Measurements from ENCODE around the genes ADARB2 and PITRM1.

DNA sequence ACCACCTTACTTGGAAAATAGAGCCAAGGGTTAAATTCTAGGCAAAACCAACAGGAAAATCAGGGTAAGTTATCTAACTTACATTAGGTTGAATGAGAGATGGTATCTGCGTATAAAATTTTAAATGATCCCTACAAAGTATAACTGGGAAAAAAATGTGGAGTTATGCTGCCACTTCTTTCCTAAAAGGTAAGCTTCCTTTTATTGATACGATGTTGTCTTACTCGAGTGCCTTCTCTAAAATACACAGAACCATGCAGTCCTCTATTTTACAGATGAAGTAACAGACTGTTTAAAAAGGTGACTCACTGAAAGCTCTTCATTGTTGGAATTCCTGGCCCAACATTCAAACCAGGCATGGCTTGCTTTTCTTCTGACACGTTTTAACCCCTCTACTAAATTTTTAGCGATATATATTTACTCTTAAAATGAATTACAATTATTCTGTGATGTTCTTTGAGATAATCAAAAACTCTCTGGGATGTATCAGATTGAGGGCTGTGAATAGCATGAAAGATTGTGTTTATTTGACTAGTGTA is 1.8 kb upstream of the ZMYND11 start:
- PRO-cap: unidirectional peak, plus-strand start at position 345 of the sequence; unidirectional peak, plus-strand start at position 349 of the sequence

DNA sequence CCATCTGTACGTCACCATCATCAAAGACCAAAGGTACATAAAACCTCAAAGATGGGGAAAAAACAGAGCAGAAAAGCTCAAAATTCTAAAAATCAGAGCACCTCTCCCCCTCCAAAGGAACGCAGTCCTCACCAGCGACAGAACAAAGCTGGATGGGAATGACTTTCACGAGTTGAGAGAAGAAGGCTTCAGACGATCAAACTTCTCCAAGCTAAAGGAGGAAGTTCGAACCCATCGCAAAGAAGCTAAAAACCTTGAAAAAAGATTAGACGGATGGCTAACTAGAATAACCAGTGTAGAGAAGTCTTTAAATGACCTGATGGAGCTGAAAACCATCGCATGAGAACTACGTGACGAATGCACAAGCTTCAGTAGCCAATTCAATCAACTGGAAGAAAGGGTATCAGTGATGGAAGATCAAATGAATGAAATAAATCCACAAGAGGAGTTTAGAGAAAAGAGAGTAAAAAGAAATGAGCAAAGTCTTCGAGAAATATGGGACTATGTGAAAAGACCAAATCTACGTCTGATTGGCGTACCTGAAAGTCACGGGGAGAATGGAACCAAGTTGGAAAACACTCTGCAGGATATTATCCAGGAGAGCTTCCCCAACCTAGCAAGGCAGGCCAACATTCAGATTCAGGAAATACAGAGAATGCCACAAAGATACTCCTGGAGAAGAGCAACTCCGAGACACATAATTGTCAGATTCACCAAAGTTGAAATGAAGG is 16.0 kb downstream of the ZMYND11 start:
- PRO-cap: no peak

DNA sequence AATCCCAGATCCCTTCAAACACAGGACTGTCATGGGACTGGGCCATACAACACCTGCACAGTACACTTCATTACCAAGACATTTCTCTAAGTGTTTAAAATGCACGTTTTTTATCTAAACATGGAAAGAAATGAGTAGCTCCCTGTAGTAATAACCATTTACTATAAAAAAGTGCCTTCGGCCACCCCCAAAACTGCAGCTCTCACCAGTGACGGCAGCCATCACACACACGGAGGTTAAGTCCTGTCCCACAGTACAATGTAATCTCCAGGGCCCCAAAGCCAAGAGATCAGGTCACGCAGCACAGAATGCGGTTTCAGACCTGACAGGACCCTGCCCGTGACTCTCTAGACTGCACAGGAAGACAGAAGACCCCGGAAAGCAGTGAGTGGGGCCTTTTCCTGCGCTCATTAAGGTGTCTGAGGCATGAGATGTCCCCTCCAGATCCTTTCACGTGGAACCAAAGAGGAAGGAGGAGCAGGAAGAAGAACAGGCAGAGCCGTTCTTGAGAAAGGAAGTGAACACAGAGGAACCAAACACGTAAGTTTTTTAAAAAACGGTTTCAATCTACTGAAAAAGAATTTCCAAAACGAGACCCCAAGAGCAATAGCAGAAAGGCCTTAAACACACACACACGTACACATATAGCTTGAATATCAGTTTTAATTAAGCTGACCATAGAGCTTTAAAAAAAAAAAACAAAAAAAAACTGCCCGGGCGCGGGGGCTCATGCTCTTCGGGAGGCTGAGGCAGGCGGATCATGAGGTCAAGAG is 125.7 kb downstream of the ZMYND11 start:
- PRO-cap: unidirectional peak, minus-strand start at position 349 of the sequence

GRCh38 chr10:317174-318013 is 182.1 kb downstream of the ZMYND11 start:
- PRO-cap: no peak

GRCh38 chr10:489953-490742 is 199.3 kb downstream of the DIP2C start:
- PRO-cap: no peak

- PRO-cap: no peak
Observed at GRCh38 chr10:526751-527410, 162.6 kb downstream of the DIP2C start.

GRCh38 chr10:561148-561688 is 128.2 kb downstream of the DIP2C start:
- PRO-cap: no peak

GRCh38 chr10:584349-584877 is 105.1 kb downstream of the DIP2C start:
- PRO-cap: no peak

DNA sequence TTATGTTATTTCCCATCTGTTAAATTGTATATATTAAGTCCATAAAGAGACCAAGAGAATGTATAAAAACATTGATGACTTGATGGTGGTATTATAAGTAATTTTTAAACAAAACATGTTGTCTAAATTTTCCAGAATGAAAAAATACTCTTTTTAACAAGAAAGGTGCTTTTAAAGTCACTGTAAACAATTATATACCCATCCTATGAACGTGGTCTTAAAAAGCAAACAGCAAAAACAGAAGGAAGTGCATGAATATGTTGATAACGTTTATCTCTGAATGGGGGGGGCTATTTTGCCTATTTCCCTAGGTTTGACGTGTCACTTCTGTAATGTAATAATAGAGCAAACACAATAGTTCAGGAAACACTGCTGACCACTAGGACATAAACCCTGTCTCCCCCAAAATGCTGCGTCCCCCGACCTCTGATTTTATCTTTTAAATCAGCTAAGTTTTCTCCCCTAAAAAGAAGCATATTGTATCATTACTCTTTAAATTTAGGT is 43.9 kb downstream of the DIP2C start:
- PRO-cap: no peak

- PRO-cap: no peak
Observed at GRCh38 chr10:652260-652688, 37.2 kb downstream of the DIP2C start.

- PRO-cap: unidirectional peak, plus-strand start at chr10:688788; unidirectional peak, plus-strand start at chr10:688886; bidirectional peak, plus-strand start at chr10:689069, minus-strand start at chr10:689021
Observed at GRCh38 chr10:687905-689227, 1.1 kb downstream of the DIP2C start.

DNA sequence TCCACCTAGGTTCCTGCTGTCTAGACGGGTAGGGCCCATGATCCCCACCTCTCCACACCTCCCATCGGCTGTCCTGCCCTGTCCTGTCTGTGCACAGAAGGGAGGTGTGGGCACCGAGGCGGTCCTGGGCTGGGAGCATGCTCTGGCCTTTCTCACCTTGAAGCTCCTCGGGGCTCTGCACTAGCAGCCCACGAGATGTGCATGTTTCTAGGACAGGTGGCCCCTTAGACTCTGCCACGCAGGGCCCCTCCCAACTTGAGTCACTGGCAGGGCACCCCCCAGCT is 113.9 kb upstream of the DIP2C start:
- PRO-cap: no peak

DNA sequence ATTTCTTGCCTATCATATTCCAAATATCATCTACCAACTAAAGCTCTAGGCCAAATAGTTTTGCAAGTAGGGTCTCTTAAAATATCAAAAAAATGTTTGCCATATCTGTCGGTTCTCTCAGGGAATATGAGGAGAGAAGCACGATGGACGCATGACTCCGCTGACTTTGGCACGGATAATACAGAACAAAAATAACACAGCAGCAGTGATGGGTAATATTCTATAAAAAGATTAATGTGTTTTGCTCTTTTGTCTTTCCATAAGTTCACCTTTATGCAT is 889 bp upstream of the IDI2 start:
- PRO-cap: no peak

DNA sequence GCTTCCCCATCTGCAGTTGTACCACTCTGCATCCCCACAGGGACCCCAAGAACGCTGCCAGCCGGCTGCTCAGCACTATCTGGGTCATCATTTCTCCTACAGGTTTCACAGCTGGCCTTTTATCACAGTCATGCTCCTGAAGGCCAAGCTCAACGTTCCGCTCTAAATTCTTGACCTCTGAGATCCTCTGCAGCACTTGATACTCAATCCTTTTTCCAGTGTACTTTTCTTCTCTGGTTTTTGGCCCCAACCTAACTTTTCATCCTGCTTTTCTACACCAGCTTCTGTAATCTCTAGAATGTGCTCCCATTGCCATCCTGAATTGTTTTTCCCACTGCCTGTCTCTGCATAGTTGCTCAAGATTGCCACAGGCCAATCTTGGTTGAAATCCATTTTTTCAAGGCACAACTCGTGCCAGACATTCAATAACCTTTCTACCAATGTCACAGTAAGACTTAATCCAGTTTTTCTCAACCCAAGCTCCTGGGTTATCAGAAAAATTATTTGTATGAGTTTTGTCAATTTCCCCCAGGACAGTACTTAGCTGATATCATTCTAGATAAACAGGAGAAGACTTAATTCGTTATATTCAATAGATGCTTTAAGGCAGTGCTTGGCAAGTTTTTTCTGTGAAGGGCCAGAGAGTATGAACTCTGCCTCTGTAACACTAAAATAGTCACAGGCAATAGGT is 4.5 kb downstream of the IDI1 start:
- PRO-cap: no peak

- PRO-cap: no peak
Observed at GRCh38 chr10:1047376-1047863, 1.5 kb downstream of the IDI1 start.

DNA sequence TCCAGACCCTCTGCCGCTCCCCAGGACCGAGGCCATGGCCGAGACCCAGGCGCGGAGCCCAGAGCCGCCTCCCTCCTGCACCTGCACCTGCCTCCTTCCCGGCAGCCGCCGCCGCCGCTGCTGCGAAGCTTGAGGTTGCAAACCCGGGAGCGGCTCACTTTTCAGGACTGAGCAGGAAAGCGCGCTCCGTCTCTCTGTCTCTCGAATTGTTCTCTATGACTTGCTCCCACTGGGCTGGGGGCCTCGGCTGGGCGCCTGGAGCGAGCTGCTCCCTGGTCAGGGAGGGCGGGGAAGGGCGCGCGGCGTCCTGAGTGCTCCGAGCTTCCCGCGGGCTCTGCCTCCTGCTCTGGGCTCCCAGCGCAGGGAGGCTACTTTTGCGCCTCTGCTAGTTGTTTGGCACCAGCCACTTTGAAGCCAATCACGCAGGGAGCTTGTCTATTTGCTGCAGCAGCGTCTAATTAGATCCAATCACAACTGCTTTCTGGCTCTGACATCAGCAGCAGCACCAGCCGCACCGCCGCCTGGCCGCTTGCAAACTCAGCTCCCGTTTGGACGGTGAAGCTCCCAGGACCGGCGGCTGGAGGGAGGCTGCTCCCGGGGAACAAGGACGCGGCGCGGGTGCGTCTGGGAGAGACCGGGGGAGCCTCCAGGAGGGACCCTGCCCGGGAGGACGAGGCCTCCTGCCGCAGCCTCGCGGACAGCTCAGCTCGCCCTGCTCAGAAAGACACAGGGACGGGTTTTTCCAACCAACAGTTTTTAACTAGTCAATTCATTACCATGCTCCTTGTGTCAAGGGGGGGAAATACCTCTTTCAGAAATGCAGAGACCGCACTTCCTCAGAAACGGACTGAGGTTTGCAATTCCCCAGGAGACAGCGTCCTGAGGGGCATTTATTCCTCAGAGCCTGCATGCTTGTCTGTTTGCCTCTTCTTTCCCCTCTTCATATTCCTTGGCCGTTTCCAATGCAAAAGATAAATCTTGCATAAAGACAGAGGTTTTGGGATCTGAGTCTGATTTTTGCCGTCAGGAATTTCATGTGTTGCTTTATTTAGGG is at the start of gene ADARB2:
Gene ADARB2, minus strand, starts transcription at position 411 of the 1,054 bp plus-strand sequence.
- PRO-cap: bidirectional peak, plus-strand start at position 547 of the sequence, minus-strand start at position 348 of the sequence

DNA sequence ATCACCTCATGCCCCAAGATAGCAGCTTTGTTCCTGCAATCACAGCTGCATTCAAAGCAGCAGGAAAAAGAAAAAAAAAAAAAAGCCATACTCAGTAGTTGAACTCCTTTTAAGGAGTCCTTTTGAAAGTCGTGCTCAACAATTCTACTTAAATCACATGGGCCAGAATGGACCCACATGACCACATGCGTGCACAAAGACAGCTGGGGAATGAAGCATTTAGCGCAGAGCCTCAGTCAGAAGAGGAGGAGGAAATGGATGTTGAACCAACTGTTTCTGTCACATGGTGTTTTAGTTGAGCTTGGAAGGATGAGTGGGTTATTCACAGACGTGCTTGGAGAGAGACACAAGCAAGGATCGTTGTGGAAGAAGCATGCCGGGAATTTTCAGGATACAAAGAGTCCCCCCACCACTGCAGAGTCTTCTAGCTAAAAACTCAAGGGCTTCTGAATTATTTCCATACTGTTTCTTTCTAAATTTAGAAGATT is 13.0 kb upstream of the PFKP start:
- PRO-cap: unidirectional peak, plus-strand start at position 327 of the sequence

- PRO-cap: unidirectional peak, minus-strand start at chr10:3172782
Observed at GRCh38 chr10:3172617-3173364, at the start of gene PITRM1. Gene PITRM1 (minus strand): TSS chr10:3172782.

GRCh38 chr10:3248966-3249324 is 76.4 kb upstream of the PITRM1 start:
- PRO-cap: no peak

GRCh38 chr10:3262821-3263058 is 90.2 kb upstream of the PITRM1 start:
- PRO-cap: no peak